Neural cell (in vitro differentiated cells): ENCODE data around the gene SMIM3.

- RAMPAGE, long total RNA = no peak
Measured at GRCh38 chr5:150051893-150052359, 34.4 kb downstream of the CSF1R start.

DNA sequence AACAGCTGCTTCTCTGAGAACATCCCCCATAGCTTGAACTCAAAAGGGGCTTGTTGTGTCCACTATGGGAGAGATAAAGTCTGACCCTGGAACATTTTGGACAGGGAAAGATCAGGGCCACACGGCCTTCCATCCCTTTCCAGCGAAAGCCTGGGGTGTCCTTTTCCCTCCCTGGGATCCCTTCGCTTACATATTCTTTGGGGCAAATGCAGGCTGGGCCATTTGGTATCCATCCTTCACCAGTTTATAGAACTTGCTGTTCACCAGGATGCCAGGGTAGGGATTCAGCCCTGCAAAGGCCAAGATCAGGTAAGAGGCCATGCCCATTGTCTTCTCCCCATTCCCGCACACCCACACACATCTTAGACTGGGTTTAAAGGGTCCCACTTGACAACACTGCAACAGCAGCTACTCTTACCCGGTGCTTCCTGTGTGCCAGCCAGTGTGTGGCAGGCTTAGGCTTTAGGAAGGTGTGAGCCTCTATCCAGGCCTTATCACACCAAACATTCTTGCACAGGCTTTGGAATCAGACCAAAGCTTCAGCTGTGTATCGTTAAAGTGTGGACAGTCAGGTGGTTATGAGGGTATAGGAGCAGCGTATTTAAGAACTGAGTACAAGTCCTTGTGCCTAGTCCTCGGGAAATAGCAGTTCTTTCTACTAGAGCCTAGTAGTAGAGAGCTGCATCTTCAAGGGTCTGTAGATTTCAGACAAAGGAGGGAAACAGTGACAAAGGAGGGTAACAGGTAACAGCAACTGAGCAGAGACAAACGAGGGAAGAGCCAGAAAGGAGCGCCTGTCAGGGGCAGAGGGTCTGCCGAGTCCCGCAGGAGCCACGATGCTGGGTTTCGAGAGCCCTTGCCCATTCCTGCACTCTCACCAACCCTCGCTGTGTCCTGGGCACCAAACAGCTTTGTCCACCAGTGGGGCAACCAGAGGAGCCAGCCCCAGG is 31.0 kb downstream of the CSF1R start:
- RAMPAGE, long total RNA = no peak

GRCh38 chr5:150137135-150137807 is 18.4 kb downstream of the PDGFRB start:
- RAMPAGE, long total RNA = no peak

GRCh38 chr5:150154809-150155351 is 765 bp downstream of the PDGFRB start:
- RAMPAGE, long total RNA = no peak

DNA sequence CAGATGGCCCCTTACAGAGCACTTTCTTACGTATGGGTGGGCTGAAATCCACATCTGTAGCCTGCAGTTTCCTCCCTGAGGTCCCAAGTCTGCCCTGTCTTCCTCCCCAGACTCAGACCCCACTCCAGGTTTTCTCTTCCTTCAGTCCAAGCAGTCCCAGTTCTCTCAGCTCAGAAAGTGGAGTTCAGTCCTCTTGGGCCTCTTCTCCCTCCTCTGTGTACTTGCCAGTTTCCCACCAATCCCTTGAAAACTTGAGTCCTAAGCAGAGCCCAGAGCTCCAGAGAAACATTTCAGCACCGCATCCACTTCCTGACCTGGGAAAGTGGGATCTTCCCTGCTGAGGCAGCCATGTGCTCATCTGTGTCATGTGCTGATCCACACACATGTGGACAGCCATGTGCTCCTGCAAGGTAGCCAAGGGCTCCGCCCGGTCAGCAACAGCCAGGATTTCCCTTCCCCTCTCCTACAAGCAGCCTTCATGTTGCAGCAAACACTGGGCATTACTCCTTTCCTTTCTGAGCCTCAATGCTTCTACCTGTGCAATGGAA is 2.1 kb upstream of the CDX1 start:
- RAMPAGE, long total RNA = no peak

DNA sequence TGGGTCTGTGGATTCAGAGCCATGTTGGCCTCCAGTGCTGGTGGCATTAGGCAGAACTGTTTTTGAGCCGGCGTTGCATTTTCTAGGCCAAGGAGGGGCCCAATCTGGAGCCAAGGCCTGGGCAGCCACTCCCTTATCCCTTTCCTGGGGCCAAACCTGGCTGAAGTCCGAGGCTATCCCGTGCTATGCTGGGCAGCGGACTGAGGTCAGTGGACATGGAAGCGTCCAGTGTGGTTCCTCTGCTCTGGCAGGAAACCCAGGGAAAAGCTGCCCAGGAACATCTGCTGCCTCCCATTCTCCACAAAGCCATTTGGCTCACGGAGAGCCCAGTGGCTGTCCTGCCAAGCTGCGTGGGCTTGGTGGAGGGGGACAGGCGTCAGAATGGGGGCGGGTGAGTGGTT is 9.7 kb upstream of the SLC6A7 start:
- RAMPAGE, long total RNA = no peak

DNA sequence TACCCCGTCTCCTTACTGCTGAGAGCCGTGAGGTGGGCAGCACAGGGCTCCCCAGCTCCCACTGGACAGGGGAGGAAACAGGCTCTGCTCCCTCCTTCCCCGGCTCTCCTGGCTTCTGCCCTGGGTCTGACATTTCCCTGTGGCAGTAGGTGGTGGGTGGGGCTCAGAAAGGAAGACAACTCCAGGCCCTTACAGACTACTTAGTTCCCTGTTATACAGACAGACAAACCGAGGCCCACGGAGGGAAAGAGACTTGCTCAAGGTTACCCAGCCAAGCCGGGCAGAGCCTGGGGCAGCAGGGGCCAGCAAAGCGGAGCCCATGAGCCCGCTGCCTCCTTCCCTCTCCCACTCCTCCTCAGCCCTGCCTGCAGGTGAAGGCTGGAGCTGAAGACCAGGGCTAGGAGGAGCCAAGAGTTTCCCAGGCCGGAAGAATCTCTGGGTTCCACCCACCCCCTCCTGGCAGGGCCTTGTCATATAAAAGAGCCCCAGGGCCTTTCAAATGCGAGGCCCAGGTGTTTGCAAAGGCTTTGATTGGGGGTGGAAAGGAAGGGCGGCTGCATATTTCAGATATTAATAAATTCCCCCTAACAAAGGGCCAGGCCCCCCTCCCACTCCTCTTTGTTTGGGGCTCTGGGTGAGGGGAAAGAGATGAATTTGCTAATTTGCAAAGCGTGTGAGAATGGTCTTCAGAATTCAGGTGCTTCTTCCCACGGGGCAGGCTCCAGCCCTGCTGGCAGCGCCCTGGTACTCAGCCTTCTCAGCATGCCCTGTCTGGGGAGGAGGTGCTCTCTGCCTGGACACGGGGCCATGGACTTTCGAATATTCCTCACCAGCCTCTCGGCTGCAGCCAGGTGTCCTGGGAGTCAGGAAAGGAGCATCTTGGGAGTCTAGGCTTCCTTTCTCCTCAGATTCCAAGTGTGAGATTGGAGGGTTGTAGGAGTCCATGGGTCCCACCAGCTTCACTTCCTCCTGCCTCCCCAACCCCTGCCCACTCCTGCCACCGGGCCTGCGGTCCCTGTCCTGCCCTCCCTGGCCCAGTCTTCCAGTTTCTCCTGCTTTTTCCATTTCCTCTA is 21.5 kb downstream of the SLC6A7 start:
- RAMPAGE, long total RNA = no peak

- RAMPAGE, long total RNA = no peak
Measured at GRCh38 chr5:150303743-150303997, 965 bp upstream of the ARSI start.

- RAMPAGE, long total RNA = no peak
Measured at GRCh38 chr5:150354889-150355521, 2.5 kb upstream of the TCOF1 start.

- RAMPAGE, long total RNA = no peak
Measured at GRCh38 chr5:150410927-150411135, 1.9 kb downstream of the CD74 start.

- RAMPAGE, long total RNA = no peak
Measured at GRCh38 chr5:150442416-150443241, 6.9 kb downstream of the RPS14 start.

DNA sequence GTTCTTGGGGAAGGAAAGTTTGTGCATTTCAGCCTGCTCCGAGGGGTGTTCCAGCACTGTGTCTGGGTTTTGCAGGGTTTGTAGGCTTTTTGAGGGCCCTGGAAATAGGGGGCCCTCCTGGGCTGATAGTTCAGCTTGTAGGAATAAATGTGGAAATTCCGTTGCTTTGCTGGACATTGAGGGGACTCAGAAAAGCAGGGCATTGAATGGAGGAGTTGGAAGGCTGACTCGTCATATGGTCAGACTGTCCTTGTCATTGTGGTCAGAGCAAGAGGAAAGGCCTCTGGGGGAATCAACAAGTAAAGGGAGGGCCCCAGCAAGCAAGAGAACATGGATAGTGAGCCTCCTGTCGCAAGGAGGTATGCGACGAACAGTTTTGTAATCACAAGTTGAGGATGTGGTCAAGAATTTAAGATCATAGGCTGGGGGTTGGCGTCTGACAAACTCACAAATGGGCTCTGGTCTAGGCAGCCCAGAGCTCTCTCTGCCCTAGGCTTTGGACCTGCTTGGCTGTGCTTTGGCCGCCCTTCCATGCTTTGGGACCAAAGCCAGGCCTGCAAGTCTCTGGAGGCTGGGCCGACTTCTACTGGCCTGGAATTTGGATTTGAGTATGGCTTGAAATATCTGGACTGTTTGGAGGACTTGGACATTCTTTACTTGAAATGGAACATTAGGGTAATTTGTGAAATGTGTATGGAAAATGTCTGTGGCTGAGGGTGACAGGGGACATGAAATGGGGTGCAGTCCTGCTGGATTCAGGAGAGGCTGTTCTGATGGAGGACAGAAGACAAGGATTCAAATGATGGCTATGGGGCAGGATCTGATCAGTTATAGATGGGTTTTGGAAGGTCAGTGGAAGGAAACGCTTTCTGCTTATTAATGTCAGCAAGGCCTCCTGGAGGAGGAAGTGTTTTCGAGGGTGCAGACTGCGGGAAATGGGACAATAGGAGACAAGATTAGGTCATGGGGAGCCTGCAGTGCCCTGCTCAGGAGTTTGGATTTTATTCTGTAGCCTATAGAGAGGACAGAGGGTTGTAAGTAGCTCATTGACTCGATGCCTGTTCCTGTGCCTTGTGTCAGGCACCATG is 19.2 kb upstream of the NDST1 start:
- RAMPAGE, long total RNA = no peak

DNA sequence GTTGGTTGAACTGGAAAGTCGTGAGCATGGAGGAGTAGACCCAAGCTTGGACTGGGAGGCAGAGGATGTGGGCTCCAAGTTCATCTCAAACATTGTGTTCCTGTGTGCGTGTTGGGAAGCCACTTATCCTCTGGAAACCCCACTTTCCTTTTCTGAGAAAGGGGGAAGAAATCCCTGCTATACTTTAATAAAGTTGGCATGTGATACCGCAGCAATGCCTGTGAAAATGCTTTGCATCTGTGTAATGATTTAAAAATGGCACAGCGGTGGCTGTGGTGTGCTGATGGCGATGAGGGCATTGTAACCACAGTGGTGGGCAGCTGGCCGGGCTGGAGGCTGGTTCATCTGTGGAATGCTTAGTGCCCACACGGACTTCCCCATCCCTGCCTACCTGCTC is 3.1 kb upstream of the NDST1 start:
- RAMPAGE, long total RNA = no peak

- RAMPAGE, long total RNA = no peak
Measured at GRCh38 chr5:150522240-150523271, 14.6 kb downstream of the NDST1 start.

DNA sequence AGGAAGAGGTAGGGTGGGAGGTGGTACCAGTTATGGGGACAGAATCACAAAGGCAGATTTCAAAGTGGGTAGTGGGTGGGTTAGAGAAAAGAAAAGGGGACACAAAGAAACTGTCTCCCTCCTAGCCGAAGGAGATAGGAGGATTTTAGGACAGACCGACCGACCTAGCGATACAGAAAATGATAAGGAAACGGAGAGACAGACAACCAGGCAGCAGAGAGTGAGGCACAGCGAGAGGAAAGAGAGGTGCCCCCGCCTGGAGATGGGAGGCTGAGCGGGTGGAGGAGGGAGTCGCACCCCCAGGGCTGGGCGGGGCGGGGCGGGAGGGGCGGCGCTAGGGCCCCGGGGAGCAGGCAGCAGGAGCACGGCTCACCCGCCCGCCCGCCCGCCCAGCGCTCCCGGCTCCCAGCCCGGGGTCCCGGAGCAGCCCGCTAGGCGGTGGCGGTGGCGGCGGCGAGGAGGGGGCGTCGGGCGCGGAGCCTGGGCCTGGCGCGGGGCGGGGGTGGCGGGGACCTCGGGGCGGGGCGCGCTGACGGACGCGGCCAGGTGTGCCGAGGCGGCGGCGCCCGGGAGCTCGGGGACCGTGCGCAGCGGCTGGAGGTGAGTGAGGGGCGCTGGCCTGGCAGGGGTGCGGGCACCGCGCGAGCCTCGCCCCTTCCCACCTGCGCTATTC is 16.0 kb upstream of the SYNPO start:
- RAMPAGE, long total RNA = no peak

- RAMPAGE, long total RNA = no peak
Measured at GRCh38 chr5:150630189-150630807, 10.2 kb upstream of the SYNPO start.

DNA sequence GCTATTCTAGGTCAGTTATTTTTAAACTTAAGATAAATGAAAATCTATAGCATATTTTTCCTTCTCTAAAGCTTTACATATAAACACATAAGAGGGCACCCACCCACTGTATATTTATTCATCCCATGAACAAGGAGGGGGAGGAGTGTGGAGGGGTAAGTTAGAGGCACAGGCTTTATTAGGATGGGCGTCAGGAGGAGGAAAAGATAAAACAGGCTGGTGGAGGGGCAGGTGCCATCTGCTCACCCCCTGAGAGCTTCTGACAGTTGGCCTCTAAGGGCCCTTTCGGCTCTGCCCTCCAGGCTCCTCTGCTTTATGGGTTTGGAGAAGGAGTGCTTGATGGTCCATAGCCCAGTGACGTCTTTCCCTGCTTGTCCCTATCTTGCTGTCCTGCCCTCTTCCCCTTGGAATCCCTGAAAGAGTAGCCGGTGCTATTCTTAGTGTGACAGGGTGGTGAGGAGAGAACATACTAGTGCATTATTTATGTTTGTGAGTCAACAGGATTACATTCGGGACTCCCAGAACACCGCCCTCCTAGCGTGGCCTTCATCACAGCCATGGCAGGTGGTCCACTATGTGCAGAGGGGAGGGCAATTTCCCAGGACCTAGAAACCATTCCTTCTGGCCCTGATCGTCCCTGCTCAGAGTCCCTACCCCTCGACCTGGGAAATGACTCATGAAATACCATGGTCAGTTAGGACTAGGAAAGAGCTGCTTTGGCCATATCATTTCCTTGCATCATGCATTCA is 7.9 kb upstream of the SYNPO start:
- RAMPAGE, long total RNA = no peak

DNA sequence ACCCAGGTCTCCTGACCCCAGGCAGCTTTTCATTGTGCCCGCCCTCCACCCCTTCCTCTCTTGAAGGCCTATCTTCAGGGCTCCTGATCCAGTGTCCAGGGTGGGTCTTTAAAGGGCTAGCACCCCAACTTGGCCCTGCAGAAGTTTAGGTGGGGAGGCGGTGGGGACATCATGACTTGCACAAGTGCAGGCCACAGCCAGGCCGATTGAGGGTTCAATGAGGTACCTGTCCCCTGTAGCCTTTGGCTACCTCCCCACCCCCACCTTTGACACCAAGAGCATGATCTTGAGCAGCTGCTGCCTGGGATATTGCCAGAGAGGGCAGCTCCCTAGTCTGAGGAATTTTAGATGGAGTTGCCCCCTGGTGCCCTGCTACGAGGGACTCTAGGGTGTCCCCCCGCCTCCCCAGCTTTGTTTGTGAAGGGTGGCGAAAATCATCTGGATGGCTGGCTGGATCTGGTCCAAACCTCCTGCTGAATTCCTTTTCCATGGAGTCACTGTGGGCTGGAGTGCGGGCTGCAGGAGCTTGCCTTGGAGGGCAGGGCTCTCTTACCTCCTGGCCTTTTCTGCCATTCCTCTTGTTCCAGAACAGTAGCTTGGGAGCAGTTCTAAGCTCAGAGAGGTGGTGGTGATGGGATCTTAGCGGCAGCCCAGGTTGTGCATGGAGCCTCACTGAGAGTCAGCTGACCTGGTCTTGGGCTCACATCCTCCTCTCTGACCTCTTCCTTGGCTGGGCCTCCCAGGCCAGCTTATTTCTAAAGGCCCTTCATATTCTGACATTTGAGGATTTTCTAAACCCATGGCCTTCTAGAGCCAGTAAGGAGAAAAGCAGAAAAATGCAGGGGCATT is 2.0 kb downstream of the SYNPO start:
- RAMPAGE, long total RNA = no peak

DNA sequence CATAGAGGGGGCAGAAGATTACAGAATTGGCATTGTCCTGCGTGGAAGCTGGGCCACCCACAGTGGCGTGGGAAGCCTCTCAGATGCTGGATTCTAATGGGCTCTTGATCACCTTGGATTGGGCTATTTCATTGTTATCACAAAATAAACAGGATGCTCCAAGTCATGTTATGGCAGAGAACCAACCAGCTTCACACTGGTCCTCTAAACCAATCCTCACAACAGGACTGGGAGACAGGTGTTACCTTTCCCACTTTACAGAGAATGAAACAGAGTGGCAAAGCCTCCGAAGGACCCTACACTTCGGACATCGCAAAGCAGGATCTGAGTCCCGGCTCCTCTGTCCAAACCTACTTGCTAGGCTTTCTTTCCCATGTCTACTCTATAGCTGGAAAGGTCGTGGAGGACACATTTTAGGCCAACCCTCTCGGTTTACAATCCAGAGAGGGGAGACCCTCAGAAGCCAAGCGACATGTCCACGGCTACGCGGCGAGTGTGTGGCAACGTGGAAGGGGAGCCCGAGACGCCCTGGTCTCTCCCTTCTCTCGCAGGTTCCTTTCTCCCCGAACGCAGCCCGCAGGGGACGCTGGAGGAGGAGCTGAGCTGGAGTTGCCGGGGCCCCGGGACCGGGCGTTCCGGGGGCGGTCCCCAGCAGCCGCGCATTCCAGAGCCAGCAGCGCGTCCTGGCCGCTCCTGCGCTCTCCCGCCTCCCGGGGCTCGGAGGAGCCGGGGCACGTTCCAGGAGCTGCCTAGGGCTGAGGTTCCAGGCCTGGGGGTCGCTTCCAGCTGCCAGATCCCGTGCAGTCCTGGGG is at the start of gene SMIM3:
Gene SMIM3 (plus strand): TSS at position 660 of the 812 bp plus-strand sequence.
- RAMPAGE, long total RNA = no peak

GRCh38 chr5:150860359-150860932 is 14.1 kb downstream of the IRGM start:
- RAMPAGE, long total RNA = no peak